Trachea (tissue), 1 donor: ENCODE data around the genes SNAP23 and EPB42.

DNA sequence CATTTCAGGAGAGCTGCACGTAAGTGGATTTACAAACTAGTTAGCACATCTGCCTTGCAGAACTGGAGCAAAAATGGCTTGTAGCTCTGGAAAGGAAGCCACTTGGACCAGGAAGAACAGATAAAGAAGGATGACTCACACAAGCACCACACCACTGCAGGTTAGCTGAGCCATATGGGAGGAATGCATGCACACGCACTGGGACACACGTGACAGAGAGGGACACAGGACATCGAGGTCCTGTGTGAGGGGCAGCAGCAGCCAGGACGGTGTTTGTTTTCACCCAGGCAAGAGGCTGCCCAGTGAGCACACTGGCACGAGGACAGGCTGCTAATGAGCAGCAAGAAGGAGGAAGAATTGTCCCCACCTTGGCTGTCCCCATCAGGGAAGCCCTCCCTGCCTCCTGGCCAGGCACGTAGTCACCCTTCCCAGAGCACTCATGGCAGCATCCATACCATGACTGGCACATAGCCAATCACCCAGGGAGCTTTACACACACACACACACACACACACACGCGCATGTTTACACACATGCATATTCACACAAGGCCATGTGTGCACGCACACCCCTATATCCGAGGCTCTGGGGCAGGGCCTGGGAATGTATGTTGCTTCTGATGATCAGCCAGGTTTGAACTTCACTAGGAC, 24.0 kb upstream of the SPTBN5 start:
- PRO-cap = no peak

DNA sequence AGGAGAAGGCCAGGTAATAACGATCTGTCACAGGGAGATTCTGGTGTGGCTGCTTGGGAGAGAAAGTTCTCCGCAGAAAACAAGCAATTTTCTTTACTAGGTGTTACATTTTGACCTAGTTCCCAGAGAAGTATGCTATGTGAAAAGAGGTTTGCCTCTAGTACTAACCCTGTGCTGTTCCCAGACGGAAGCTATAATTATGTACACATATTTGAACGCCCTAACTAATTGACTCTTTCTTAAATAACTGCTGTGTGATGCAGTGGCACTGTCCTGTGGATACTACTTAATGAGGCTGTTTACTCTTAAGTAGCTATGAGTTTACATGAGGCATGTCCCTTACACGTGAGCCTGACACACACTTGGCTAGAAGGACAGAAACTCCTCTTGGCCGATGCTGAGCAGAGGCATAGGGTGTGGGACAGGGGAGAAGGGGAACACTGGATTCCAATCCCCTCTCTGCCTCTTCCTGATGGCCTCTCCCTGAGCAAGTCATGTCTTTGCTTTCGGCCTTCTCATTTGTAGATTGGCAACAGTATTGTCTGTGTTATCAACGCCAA, 21.9 kb downstream of the EHD4 start:
- PRO-cap = no peak

GRCh38 chr15:42084444-42085242, 9.7 kb downstream of the PLA2G4D start:
- PRO-cap = no peak

DNA sequence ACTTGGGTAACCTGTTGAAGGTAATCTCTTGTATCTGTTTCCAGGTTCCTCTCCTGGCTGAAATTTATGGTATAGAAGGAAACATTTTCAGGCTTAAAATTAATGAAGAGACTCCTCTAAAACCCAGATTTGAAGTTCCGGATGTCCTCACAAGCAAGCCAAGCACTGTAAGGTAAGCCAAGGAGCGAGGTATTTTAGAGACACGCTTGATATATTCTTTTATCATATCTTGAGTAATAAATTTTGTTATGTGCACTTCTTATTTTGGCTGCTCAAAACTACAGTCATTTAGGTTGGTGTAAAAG, 14.4 kb upstream of the TMEM87A start:
- PRO-cap = no peak

- PRO-cap = no peak
Measured at GRCh38 chr15:42360499-42360989, 1.2 kb downstream of the CAPN3 start.

- PRO-cap = no peak
Measured at GRCh38 chr15:42411603-42412444, 52.5 kb downstream of the CAPN3 start.

GRCh38 chr15:42450665-42451853, 39.9 kb downstream of the ZNF106 start:
- PRO-cap = no peak

- PRO-cap = bidirectional peak, plus-strand start at chr15:42495244, minus-strand start at chr15:42495034; bidirectional peak, plus-strand start at chr15:42495678, minus-strand start at chr15:42495560
Measured at GRCh38 chr15:42494941-42496159, at the start of gene SNAP23. Gene SNAP23, plus strand, starts transcription at chr15:42495634.

GRCh38 chr15:42505083-42505674, 9.7 kb downstream of the SNAP23 start:
- PRO-cap = no peak

- PRO-cap = no peak
Measured at GRCh38 chr15:42576175-42576539, 751 bp downstream of the STARD9 start.

GRCh38 chr15:42885367-42885813, 35.2 kb downstream of the TTBK2 start:
- PRO-cap = no peak

- PRO-cap = unidirectional peak, plus-strand start at chr15:43185856
Measured at GRCh38 chr15:43185686-43186303, 592 bp downstream of the CCNDBP1 start.

DNA sequence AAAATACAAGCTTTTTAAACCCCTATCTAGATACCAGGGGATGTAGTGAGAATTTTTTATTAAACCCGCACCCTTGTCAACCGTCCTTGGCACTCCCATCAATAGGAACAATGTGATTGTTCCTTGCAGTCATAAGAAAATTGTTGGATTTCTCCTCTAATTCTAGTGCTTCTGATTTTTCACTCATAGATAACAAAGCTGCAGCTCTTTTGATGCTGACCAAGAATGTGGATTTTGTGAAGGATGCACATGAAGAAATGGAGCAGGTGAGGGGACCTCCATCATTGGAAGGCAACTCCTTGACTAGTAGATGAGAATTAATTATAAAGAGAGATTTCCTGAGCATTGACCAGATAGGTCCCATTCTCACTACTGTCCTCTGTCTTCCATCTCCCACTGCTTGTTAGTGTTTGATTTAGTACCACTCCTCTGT, 5.6 kb downstream of the CCNDBP1 start:
- PRO-cap = no peak

GRCh38 chr15:43220686-43221299, at the start of gene EPB42:
Gene EPB42, minus strand, starts transcription at chr15:43221018.
- PRO-cap = no peak

DNA sequence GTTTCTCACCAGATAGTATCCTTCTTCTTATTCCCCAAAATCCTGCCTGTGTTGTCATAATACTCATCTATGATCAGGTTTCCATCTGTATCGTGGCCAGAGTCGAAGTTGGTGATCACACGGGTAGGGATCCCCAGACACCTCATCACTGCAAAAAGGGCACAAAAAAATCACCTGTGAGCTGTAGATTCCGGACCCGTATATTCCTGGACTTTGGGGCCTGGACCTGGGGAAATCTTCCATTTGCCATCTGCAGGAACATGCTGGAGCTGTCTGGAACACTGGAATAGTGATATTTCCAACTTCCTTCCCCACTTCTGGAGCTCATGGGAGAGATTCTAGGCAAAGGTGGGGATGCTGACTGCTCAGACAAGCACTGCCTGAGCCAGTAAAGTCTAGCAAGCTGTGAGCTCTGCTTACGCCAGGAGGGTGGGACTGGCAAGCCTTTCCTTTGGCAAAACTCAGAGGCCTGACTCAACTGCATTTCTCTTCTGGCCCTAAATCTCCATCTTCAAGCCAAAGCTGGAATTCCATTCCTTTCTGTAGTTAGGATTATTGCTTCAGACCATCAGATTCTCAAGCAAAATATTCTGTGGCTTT, 20.1 kb upstream of the EPB42 start:
- PRO-cap = no peak

DNA sequence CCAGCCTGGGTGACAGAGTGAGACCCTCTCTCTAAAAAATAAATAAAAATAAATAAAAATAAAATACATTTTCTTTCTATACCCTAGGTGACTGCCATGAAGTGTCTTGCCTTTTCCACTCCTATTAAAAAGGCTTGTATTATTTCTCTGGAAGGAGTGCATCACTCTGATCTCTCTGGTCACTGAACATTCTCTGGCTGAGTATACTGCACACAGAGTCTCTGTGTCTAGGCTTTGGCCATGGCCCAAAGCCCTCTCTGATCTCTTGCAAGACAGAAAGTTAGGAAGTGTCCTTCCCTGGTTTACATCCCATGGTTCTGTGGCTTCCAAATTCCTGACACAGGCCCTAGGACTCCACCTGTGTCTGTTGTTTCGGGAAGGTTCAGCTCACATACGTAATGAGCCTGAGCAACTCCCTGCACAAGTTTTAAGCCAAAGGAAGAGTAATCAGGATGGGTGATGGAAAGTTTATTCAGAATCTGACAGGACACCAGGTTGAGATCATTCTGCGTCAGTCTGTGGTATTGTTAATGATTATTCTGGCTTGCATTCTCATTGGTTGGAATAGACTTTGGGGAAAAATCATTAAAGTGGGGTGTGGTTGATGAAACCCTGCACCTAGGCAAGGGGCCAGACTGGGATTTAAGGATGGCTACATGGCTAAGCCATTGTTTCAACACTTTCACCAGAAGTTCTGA, 14.0 kb upstream of the TGM7 start:
- PRO-cap = bidirectional peak, plus-strand start at position 633 of the sequence, minus-strand start at position 313 of the sequence

GRCh38 chr15:43370154-43370854, 539 bp downstream of the ZSCAN29 start:
- PRO-cap = no peak

DNA sequence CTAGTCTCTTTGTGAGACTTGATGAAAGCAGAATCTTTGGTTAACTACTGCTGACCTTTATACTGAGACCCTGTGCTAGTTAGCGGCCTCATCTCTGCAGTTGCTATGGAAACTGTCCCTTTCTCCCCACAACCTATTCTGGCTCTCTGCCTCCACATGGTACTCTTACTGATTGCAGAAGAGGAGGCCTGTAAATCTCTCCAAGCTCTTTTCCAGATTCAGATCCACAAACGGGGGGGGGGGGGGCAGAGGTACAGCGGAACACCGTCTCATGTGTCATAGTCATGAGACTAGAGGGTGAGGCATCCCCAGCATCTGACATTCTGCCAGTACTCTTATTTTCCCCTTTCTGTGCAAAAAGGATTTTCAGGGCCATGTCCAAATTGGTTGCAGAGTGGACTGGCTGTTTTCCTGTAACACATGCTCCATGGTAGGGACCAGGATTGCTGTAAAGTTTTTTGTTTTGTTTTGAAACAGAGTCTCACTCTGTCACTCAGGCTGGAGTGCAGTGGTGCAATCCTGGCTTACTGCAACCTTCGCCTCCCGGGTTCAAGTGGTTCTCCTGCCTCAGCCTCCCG, 8.4 kb upstream of the MAP1A start:
- PRO-cap = no peak

- PRO-cap = no peak
Measured at GRCh38 chr15:43638828-43639530, 9.7 kb downstream of the CATSPER2 start.

DNA sequence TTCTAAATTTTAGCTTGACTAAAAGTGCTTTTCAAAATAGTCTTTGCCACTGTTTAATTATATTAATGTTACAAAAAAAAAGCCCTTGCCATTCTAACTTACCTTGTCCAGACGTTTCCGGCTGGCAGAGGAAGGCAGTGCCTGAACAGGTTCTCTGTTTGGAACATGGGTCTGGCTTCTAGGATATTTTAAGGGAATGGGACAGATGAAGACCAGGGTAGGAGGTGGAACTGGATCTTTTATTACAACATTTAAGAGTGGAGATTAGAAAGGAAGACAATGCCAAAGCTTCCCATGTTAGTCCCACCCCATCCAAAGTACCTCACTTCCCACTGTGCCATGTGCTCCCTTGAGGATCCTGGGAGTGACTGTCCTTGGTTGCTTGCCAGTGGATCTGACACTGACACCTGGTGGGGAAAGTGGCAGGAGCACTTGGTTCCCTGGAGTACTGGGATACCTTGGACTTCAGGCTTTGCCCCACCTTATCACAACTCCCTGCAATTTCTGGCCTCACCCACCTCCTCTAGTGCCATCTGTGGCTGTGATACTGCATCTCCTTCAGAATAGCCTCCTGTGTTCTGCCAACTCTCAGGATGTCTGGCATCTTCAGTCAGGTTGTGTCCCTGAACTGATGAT, 1.4 kb downstream of the ELL3 start:
- PRO-cap = unidirectional peak, plus-strand start at position 403 of the sequence